Subcutaneous preadipocyte (primary cell): Measurements from ENCODE around the genes LHFPL2, MTX3, MSH3, DHFR and CKMT2.

GRCh38 chr5:78113544-78114156 lies 180.8 kb downstream of the AP3B1 start:
- CAGE, long polyA plus RNA: no peak

GRCh38 chr5:78221975-78222608 lies 72.4 kb downstream of the AP3B1 start:
- CAGE, long polyA plus RNA: no peak

DNA sequence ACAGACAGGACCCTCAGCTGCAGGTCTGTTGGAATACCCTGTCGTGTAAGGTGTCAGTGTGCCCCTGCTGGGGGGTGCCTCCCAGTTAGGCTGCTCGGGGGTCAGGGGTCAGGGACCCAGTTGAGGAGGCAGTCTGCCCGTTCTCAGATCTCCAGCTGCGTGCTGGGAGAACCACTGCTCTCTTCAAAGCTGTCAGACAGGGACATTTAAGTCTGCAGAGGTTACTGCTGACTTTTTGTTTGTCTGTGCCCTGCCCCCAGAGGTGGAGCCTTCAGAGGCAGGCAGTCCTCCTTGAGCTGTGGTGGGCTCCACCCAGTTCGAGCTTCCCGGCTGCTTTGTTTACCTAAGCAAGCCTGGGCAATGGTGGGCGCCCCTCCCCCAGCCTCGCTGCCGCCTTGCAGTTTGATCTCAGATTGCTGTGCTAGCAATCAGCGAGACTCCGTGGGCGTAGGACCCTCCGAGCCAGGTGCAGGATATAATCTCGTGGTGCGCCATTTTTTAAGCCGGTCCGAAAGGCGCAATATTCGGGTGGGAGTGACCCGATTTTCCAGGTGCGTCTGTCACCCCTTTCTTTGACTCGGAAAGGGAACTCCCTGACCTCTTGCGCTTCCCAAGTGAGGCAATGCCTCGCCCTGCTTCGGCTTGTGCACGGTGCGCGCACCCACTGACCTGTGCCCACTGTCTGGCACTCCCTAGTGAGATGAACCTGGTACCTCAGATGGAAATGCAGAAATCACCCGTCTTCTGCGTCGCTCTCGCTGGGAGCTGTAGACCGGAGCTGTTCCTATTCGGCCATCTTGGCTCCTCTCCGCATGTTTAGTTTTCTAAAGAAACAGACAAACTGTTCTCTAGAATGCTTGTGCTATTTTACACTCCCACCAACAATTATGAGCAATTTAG lies 97.2 kb downstream of the SCAMP1 start:
- CAGE, long polyA plus RNA: no peak

DNA sequence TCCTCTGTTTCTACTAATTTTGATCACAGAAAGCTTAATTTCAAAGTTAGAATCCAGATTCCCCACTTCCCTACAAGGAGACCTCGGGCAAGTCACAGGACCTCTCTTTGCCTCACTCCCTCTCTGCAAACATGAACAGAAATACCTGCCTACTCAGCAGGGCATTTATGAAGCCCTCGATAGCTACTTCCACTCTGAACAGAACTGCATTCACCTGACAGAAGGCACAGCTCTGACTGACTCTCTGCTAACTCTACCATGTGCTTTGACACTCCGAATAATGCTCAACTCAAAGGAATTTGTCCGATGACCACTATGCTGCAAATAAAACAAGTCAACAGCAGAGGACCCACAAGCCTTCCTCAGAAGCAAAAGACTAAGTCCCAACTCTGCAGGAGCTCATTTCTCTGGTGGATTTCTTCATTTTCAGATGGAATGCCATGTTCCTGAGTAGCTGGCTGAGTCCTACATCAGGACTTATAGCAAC lies 21.0 kb downstream of the LHFPL2 start:
- CAGE, long polyA plus RNA: no peak

DNA sequence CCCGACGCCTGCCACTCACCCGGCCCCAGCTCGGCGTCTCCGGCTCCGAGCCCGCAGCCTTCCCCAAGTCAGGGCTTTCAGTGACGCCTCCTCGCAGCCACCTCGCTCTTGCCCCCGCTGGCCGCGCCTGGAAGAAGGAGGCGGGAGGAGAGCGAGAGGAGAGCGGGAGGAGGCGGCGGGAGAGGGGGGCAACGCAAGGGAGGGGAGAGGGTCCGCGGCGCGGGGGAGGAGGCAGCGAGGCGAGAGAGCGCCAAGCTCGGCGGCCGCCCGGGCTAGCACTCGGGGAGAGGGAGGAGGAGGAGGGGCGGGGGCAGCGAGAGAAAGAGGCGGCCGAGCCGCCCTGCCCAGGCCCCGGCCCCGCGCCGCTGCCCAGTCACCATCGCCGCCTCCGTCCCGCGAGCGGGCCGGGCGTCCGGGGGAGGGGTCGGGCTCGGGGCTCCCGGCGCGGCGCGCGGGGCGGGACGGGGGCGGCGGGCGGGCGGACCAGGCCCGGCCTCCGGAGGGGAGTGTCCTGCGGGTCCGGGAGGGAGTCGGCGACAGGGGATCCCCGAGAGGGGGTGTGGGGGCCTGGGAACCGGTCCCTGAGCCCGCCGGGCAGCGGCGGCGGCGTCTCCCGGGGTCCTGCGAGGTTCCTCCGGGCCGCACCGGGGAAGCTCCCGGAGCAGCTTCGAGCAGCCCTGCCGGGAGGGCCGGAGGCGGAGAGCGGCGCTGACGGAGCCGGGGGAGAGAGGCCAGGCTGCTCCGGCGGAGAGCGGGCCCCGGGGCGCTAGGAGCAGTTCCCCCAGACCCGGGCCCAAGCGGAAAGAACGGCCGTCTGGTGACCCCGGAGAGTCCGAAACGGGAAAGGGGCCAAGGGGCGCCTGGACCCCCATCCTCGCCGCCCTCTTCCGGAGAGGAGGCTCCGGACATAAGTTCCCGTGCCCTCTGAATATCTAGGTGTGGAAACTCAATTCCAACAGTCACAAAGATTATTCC lies at the start of gene LHFPL2:
Gene LHFPL2, minus strand, starts transcription at position 293 of the 975 bp plus-strand sequence.
- CAGE, long polyA plus RNA: no peak

DNA sequence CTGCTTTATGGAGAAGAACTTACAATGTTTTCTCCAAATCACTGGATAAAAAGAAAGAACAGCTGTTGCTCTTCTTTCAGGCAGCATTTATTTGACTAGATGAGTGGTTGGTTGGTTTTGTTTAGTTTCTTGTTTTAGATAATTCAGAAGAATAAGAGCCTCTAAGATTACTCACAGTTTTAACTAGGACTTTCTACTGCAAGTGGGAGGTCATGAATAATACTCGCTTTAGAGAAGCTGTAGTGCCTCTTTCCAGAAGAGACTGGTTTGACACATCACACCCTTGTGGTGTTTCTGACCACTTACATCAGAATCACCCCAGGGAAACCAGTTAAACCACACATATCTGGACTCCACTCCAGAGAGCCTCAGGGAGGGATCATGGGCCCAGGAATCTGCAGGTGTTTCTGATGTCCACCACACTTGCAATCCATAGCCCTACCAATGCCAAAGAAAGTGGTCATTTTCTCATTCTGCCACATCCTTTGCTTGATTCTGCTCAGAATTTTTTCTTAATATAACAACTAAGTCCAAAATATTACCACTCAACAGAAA lies 29.7 kb upstream of the LHFPL2 start:
- CAGE, long polyA plus RNA: no peak

GRCh38 chr5:79229590-79230155 lies 6.3 kb upstream of the JMY start:
- CAGE, long polyA plus RNA: no peak

GRCh38 chr5:79630218-79630840 lies 18.1 kb downstream of the TENT2 start:
- CAGE, long polyA plus RNA: no peak

GRCh38 chr5:79697144-79697794 lies 7.6 kb downstream of the CMYA5 start:
- CAGE, long polyA plus RNA: no peak

- CAGE, long polyA plus RNA: no peak
Measured at GRCh38 chr5:79751092-79751533, 61.5 kb downstream of the CMYA5 start.

DNA sequence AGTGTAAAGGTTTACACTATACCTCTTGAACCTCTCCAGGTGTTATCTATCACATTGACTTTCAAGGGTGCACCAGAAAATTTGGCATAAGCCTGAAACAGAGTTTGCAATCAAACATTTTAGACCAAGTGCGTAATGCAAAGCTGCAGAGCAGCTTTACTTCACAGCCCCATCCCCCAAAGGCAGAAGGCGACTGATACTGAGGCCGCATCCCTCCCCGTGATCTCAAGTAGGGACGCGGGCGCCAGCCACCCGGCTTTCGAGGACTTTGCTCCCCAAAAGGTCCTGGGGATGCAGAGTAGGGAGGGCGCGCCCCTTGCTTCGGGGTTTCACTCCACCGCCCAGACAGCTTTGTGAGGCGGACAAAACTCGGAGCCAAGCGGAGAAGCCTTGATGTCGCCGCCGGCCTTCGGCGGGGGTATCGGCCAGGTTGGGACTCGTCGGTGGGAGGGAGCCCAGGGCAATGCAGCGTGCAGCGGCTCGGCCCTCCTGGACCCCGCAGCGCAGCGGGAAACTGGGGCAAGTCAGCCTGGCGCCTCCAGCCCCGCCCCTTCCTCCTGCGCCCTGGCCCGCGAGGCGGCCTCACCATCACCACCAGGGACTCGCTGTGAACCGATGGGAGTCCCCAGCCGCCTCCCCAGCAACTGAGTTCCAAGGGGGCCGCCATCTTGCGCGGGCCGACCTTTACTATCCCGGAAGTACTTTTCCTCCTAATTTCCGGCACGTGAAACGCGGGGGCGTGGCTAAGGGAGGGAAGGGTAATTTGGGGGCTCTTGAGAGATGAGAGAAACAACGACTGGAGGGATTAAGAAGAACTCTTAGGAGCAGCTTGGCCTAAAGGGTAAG lies at the start of gene MTX3:
Gene MTX3, minus strand, starts transcription at position 691 of the 846 bp plus-strand sequence.
- CAGE, long polyA plus RNA: no peak

GRCh38 chr5:80142495-80143084 lies 107.4 kb downstream of the THBS4 start:
- CAGE, long polyA plus RNA: no peak

GRCh38 chr5:80152751-80153307 lies 103.0 kb downstream of the SERINC5 start:
- CAGE, long polyA plus RNA: no peak

DNA sequence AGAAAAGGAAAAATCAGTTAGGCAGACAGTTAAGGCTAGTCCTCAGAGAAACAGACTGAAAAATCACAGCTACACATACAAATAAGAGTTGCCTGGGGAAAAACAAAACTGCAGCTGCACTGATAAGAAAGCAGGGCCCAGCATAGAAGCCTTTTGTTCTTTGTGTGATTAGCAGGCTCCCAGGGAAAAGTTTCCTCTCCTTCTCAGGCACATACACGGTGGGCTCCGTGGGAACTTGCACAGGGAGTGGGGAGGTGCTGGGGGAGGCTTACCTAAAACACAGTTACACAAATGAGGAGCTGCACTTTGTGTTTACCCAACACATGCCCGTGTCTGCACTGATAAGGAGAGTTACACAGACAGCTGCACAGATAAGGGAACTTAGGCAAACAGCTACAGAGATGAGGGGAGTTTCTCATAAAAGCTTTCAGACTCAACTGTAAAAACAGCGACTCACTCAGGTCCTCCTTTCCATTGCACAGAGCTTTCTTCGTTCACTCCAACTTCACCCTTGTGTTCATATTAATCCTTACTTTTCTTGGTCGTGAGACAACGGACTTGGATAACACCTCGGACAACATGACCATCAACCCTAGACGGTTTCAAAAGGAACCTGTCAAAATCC lies 51.0 kb downstream of the SERINC5 start:
- CAGE, long polyA plus RNA: no peak

DNA sequence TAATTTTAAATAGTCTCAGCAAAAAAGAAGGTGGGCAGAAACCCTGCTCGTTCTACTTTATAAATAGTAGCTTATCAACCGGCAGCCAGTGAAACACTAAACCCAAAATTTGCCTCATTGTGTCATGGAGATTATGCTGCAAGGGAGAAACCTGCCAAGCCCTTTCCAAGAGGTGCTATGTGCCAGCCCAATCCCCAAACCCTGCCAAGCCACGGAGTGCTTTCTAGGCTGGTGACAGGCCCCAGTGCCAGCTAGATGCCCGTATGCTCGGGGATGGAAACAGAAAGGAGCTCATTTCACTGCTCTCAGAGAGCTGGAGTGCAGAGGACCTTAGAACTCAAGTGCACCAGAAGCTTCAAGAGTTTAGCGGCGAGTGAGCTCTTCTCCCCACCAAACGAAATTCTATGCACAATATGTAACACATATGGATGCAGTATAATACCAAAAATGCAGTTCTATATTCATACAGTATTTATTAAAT lies 38.6 kb downstream of the SERINC5 start:
- CAGE, long polyA plus RNA: no peak

GRCh38 chr5:80217671-80218334 lies 38.0 kb downstream of the SERINC5 start:
- CAGE, long polyA plus RNA: no peak

DNA sequence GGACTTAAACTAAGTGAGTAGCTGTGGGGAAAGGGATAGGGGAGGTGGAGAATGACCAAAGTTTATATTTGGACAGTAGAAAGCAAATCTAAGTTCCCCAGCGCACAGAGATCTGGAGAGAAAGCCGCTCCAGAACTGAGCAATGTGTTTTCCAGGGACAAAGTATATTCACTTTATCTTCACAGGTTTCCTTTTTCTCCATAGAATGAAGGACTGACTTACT lies 22.5 kb upstream of the MSH3 start:
- CAGE, long polyA plus RNA: no peak

DNA sequence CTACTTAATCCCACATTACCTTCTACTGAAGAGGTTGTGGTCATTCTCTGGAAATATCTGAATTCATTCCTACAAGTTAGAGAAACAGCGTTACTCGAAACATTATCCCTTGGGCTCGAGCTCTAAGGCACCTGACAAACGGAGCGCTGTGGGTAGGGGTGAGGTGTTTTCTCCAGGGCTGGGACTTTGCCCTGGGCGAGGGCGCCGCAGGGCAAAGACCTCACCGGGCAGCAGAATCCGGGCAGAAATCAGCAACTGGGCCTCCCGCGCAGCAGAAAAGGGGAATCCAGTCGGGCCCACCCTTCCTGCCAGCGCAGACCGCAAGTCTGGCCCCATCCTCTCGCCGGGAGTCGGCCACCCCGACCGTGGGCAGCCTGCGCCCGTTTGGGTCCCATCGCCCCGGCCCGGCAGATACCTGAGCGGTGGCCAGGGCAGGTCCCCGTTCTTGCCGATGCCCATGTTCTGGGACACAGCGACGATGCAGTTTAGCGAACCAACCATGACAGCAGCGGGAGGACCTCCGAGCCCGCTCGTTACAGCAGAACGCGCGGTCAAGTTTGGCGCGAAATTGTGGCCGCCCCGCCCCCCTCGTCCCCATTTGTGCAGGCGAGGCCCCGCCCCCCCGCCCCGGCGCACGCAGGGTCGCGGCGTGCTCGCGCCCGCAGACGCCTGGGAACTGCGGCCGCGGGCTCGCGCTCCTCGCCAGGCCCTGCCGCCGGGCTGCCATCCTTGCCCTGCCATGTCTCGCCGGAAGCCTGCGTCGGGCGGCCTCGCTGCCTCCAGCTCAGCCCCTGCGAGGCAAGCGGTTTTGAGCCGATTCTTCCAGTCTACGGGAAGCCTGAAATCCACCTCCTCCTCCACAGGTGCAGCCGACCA lies at the start of gene MSH3:
Gene MSH3, plus strand, starts transcription at position 664 of the 876 bp plus-strand sequence.
- CAGE, long polyA plus RNA: no peak

GRCh38 chr5:80654865-80655432 lies at the start of gene DHFR:
Gene DHFR, minus strand, starts transcription at chr5:80654983.
- CAGE, long polyA plus RNA: no peak

GRCh38 chr5:81233054-81233692 lies at the start of gene CKMT2:
Gene CKMT2, plus strand, starts transcription at chr5:81233322.
- CAGE, long polyA plus RNA: start-site peak on the plus strand at chr5:81233282-81233324, 24 and 20 reads in 2 replicates